SJSA1 (cell line): ENCODE data around the gene TWIST1.

- RAMPAGE, long total RNA: no peak
Measured at GRCh38 chr7:16704221-16705173, 49.1 kb upstream of the TSPAN13 start.

- RAMPAGE, long total RNA: no peak
Measured at GRCh38 chr7:16754338-16754880, 854 bp downstream of the TSPAN13 start.

DNA sequence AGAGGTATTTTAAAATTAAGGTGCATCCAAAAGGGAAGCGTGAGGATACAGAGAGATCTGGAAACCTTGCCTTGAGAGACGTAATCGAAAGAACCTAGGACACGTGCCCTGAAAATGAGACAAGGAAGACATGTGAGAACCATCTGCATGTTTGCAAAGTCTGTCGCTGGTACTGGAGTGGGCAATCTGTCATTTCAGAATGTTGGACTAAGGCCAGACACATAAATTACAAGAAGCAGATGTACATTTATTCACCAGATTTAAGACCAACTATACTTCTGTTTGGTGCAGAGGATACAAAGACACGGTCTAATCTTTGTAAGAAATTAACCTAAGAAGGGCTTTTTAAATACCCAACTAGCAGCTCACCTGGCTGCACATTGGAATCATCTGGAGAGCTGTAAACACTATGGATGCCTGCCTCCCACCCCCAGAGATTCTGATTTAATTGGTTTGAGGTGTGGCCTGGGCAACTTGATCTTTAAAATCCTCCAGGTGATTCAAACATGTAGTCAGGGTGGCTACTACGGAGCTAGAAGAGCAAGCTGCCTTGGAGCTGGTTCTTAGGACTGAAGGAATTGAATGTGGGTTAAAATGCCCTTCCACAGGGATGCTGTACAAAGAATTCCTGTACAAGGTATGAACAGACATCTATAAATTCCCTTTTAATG is 9.0 kb downstream of the AGR2 start:
- RAMPAGE, long total RNA: no peak

DNA sequence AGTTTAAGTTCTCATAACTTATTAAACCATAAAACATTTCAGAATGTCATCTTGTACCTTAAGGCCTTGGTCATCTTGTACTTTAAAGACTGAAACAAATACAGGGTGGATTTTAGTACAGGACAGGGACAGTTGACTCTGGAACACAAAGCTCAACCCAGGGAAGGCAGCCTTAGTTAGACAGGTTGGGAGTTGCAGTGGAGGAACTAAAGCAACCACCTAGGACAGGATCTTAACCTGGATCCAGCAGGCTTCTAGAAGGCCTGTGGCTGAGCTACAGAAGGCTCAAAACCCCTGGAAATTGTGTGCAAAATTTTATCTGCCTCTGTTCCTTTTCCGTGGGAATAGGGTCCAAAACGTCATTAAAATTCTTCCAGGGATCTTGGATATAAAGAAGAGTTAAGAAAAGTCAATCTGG is 1.1 kb downstream of the AGR3 start:
- RAMPAGE, long total RNA: no peak

- RAMPAGE, long total RNA: no peak
Measured at GRCh38 chr7:16916068-16916610, 34.4 kb upstream of the AGR3 start.

DNA sequence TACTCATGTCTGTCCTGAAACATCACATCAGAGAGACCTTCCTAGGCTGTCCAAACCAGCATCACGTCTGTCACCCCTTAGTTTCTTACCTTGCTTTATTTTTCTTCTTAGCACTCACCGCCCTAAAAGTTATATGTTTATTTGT is 9.3 kb downstream of the AHR start:
- RAMPAGE, long total RNA: no peak

- RAMPAGE, long total RNA: no peak
Measured at GRCh38 chr7:17329336-17330277, 31.2 kb downstream of the AHR start.

- RAMPAGE, long total RNA: no peak
Measured at GRCh38 chr7:17330673-17331381, 32.4 kb downstream of the AHR start.

GRCh38 chr7:17369670-17370121 is 71.2 kb downstream of the AHR start:
- RAMPAGE, long total RNA: no peak

DNA sequence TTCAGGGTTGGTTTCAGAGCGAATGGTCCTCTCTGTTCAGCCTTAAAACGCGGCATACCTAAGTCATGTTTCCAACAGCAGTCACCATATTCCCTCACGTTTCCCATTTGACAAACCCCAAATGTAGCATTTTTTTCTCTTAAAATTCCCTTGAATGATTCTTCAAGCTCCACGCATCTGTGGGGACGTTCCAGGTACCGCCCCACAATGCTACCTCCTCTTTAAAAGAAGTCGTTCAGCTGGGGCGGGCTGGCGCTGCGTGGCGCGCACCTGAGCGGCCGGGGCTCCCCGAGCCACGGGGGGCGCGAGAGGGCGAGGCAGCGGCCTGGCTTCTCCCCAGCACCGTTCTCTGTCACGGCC is 58.4 kb upstream of the PRPS1L1 start:
- RAMPAGE, long total RNA: no peak

DNA sequence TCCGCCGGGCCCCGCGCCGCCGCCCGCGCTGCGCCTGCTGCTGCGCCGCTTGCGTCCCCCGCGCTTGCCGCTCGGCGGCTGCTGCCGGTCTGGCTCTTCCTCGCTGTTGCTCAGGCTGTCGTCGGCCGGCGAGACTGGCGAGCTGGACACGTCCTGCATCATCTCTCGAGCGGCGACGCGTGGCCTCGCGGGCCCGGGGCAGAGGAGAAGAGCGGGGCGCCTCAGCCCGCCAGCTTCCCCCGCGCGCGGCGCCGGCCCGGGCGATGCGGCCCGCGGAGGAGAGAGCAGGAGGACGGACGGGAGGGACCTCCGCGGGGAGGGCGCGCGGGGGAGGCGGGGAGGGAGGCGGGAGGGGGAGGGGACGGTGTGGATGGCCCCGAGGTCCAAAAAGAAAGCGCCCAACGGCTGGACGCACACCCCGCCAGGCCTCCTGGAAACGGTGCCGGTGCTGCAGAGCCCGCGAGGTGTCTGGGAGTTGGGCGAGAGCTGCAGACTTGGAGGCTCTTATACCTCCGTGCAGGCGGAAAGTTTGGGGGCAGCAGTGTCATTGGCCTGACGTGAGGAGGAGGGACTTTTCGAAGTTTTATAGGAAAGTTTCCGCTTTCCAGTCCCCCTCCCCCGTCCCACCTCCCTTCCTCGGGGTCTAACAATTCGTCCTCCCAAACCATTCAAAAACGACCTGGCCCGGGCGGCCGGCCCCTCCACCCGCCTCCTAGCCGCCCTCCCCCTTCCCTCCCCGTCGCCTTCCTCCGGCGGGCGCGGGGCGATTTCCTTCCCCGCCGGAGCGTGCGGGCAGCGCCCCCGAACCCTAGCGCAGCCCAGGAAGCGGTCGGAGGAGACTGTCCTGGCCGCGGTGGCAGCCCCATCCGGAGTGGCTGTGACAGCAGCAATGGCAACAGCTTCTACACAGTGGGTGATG is at the start of gene TWIST1:
Gene TWIST1 (minus strand): TSS at position 477 of the 919 bp plus-strand sequence.
- RAMPAGE, long total RNA: no peak

GRCh38 chr7:20120534-20121818 is 96.2 kb downstream of the MACC1 start:
- RAMPAGE, long total RNA: no peak

GRCh38 chr7:20205593-20206181 is 11.5 kb downstream of the MACC1 start:
- RAMPAGE, long total RNA: no peak

GRCh38 chr7:20340008-20340590 is 9.4 kb downstream of the ITGB8 start:
- RAMPAGE, long total RNA: no peak

- RAMPAGE, long total RNA: no peak
Measured at GRCh38 chr7:20347280-20347867, 16.7 kb downstream of the ITGB8 start.

- RAMPAGE, long total RNA: no peak
Measured at GRCh38 chr7:20420143-20420707, 89.5 kb downstream of the ITGB8 start.

GRCh38 chr7:21169560-21170559 is 258.0 kb upstream of the SP4 start:
- RAMPAGE, long total RNA: no peak

- RAMPAGE, long total RNA: no peak
Measured at GRCh38 chr7:22082427-22083820, 137.2 kb upstream of the CDCA7L start.

DNA sequence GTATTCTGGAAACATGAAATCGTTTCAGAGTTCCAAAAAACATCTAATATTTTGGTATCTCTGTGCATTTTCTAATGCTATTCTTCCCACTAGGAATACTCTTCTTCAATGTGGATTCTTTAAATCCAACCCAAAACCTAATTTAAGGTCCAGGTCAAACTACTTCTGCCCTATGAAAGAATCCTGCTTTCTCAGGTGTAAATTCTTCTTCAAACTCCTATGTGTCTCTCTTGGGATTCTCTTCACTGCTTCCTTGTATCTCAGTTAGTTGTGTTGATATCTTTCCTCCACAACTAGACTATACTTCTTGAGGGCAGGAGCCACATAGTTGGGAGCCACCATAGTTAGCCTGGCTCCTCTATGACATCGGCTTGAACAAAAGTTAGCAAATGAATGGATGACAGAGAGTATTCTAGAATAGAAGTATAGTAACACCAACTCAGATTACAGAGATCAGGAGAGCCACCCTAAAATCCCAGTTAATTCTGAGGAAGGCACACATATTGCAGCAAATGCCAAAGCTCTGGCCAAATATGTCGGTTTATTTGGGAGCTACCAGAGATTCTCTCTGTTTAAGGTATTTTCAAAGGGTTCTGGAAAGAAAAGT is 141.6 kb downstream of the RAPGEF5 start:
- RAMPAGE, long total RNA: no peak

DNA sequence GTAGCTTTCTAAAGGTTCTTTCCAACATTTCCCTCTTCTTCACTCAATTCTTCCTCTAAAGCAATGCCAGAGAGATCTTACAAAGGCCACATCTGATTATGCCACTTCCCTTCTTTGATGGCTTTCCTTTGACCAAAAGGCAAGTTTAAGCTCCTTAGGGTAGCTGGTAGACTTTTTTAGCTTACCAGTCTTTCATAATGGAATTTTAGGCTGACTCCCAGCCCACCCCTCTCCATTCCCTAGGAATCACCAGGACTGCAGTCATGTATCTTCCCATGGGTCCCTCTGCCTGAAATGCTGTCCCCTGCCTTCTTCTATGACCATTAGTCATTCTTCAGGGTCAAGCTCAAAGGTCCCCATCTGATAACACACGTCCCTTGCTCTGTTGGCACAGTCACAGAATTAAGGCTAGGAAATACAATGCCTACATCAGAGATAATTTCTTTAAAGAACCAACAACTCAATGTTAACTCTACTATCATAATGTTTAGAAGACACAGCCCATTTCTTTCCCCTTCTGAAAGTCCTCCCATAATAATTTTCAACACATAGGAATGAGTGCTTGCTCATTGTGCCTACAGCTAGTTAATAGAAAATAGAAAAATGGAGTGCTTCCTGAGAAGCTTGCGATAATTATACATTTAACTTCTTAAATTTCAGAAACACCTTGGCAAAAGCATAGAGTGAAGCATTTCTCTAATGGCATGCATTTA is 140.6 kb downstream of the RAPGEF5 start:
- RAMPAGE, long total RNA: no peak